Neural cell (in vitro differentiated cells): ENCODE measurements around a stretch of chr1.

DNA sequence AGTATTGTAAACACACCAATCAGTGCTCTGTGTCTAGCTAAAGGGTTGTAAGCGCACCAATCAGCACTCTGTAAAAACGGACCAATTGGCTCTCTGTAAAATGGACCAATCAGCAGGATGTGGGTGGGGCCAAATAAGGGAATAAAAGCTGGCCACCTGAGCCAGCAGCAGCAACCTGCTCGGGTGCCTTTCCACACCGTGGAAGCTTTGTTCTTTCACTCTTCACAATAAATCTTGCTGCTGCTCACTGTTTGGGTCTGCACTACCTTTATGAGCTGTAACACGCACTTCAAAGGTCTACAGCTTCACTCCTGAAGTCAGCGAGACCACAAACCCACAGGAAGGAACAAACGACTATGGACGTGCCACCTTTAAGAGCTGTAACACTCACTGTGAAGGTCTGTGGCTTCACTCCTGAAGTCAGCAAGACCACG is 30.2 kb upstream of the RCOR3 start:
- RAMPAGE, long total RNA: no peak

DNA sequence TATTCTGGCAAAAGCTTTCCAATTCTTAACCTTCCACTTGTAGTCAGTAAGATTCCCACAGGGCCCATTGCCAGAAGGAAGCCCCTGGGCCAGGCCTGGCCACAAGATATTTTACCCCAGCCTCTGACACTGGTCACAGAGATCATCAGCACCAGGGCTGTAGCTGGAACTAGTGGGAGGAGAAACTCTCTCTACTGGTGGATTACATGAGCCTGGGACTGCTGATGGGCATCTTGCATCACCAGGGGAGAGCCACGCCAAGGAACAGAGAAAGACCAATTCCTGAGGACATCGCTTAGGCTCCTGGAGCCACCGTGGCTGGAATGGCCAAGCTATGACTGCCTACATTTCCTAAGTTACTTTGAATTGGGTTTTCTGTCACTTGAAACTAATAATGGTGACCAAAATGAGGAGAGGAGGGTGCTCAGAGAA is 26.7 kb upstream of the RD3 start:
- RAMPAGE, long total RNA: no peak

DNA sequence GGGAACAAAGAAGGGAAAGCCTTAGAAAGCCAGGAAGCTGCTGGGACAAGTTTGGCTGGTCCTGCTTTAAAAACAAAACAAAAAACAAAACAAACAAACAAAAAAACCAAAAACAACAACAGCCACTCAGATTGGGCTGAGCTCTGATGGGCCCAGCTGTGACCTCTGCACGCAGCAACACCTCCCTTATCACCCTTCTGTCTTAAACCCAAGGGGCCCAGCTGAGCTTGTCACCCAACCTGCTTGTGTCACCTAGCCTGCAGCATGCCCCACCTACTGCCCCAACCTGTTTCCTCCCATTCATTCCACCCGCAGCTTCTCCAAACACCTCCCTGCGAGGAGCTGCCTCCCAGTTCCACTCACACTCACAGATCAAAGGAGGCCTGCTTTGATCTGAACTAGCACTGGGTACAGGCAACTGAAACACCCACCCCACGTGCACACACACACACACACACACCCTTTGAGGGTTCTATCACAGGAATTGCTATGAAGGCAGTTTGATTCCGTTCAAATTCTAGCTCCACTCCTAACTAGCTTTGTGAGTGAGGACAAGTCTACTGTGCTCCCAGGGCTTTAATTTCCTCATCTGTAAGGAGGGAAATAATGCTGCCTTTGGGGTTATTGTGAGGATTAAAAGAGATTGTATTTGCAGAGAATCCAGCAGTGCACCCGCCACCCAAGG is 36.9 kb downstream of the SLC30A1 start:
- RAMPAGE, long total RNA: no peak

- RAMPAGE, long total RNA: no peak
These were observed 8.2 kb downstream of the SLC30A1 start for GRCh38 chr1:211570680-211571192.

DNA sequence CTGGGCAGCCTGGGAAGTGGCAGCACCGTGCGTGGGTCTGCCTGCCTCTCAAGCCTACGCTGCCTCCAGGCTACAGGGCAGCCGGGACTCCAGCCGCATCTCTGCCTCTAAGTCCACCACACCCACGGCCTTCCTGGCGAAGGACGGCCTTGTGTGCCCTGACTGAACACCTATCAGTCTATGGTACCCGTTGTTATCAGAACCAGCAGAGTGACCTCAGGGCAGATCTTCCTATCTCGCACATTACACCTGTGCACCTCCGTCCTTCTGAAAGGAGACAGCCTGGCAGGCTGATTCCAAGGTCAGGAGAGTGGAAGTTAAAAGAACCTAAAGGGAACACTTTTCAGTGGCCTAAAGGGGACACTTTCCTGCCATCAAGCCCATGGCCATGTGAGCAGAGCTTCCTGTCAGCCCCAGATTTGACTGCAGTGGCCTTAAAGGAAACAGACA is 35.7 kb upstream of the SLC30A1 start:
- RAMPAGE, long total RNA: no peak

DNA sequence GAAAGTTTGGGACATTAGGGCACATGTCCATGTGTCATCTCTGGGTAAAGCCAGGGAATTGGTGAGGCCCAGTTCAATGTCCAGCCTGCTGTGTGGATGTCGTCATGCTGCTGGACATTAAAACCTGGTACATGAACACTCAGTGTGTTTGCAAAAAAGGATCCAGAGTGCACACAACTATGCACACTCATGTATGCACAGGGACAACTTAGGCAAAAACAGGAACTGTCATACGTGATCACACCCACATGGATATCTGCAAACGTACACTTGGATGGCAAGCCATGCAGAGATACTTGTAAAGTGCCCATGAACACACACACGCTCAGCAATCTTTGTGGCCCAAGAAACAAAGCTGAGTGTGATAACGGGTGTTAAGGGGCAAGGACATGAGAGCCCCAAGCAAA is 47.9 kb upstream of the NEK2 start:
- RAMPAGE, long total RNA: no peak

DNA sequence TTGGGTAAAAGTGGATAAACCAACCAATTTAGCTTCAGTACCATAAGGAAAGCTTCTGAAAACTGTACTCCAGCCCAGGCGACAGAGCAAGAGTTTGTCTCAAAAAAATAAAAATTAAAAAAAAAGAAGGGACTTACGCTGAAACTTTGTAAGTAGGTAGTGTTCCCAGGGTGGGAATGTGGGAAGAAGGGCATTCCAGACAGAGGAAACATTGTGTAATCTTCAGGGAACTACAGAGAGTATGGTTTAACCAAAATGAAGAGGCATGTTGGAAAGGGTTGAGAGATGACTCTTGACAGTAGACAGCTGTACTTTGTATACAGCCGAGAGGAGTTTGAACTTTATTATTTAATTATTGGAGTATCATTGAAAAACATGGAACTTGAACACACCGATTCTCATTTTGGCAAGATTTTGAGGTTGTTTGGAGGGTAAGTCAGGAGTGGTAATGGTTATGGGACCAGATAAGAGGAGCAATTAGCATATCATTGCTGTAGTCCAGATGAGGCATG is 43.1 kb downstream of the PPP2R5A start:
- RAMPAGE, long total RNA: no peak

DNA sequence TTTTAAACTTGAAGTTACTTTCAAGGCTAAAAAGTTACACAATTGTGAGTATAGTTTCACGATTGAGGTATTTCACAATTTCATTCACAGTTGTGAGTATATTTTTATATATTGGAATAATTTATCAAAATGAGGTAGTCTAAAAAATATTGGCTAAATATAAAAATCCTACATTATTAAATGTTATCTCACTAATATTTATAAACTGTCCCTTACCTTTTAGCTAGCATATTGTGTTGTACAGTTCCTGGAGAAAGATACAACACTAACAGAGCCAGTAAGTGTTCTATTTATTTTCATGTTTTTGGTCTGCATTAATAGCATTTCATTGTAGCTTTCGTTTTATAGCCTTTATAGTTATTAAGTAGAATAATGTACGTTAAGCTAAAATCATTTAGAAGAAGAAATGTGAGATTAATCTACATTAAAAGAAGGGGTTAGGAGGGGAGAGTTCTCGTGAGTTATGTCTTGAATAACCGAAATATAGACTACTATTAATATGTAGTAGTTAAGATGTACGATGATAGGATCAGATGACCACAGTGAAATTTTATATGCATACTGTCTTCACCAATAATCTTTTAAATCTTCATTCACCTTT is 63.9 kb downstream of the PPP2R5A start:
- RAMPAGE, long total RNA: no peak

- RAMPAGE, long total RNA: no peak
These were observed 61.5 kb downstream of the PACC1 start for GRCh38 chr1:212353163-212353657.

DNA sequence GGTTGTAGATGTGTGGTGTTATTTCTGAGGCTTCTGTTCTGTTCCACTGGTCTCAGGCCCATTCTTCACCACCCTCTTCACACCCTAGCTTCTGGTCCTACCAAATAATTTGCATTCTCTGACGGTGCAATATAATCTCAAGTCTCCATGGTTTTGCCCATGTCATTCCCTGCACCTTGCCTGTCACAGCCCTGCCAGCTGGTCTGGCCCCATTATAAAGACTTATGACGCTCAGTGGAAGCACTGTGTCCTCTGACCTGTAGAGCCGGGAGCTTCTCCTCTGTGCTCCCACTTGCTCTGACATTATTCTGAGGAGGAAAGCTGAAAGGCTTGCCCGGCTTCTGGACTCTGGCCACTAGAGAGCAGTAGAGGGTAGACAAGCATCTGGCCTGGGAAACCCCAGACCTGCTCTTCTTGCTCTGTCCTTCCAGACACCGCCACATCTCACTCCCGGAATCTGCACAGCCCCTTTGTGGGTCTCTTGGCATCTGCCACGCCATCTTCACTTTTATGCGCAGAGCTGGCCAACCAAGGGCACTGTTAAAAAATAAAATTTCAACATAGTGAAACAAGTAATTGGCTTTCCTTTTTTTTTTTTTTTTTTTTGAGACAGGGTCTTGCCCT is 44.4 kb downstream of the NENF start:
- RAMPAGE, long total RNA: no peak

DNA sequence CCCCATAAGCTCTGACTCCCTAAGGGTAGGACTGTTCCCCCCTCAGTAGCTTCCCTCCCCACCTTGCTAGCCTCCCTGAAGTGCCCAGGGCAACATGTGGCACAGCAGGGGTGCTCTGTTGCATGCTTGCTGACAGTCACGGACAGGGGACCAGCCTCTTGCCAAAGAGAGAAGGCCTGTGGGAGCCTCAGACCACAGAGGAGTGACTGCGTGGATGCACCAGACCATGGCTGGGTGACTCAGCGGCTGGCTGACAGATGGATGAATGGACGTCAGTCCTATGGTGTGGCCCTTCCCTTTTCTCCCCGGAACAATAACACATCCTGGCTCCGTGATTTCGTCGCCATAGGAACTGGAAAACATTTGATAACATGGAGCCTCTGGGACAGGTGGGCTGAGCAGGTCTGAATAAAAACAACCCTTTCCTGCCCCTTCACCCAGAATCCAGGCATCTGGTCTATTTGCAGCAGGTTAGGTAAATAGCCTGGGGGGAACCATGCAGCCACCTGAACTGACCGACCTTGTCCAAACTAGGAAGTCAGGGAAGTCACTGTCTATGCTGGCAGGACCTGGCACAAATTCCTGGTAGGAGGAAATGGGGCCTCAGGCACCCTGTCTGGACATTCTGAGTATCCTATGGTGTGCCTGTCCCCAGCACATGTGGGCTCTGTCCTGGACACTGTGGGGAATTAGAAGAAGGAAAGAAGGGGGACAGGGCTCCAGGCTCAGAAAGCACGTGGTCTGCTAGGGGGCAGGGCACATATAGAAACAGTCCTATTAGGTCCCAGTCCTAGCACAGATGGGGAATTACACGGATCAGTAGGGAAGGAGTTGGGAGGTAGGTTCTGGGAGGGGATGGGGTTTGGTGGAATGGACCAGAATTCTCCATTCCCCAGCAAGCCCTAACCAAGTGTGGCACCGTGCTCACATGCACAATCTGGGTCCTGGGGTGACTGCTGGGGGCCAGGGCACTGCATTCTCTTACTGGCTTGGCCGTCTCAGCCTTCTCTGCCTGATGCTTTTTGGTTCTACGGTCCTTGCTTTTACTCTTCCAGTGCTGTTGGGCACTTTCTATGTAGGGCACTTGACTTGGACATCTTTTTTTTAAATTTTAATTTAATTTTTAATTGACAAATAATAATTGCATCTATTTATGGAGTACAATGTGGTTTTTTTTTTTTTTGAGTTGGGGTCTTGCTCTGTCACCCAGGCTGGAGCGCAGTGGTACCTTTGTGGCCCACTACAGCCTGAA is 53.6 kb downstream of the NENF start:
- RAMPAGE, long total RNA: no peak

DNA sequence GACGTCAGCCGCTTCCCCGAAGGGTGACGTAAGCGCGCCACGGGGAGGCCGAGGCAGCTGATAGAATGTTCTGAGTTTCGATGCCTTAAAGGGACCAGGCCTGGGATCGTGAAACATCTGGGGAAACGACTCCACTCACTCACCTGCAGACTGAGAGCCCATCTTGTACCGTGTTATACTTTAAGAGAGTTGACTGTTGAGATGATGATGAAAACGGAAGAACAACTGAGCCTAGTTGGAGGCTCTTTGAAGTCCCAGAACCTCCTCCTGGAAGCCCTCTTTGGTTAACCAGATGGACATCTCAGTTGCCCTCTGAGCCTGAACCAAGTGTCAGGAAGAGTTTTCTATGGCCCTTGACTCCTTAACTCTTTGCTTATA is 49.5 kb upstream of the ATF3 start:
- RAMPAGE, long total RNA: no peak

GRCh38 chr1:212561326-212562041 is 47.1 kb upstream of the ATF3 start:
- RAMPAGE, long total RNA: no peak

DNA sequence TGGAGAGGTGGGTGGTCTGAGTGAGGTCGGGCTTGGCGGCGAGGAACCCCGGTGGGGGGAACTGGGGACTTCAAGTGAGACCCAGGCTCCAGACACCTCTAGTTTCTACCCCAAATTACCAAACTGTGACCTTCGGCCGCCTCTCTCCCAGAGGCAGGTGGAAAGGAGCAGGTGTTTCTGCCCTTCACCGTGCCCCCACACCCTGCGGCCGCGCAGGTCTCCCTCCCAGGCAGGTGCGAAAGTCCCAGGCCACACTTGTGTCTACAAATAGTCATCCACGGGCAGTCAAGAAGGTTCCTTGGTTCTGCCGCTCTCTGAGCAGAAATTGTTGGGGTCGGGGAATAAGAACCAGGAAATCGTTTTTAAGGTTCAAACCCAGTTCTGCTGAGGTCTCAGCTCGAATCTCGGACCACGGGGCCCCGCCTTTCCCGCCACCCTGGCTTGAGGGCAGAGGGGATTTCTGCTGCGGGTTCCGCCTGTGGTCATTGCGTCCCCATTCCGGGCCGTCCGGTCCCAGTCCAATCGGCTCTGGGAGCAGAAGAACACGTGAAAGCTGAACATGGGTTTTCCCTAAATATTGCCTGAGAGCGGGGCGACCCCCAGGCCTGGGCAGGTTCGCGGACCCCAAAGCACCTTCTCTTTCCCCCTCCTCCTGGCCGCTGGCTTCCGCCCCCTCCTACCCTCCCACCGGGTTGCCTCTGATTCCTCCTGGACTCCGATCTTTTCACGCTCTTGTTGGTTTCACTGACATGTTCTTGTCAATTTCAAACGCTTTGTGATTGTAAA is 1.2 kb upstream of the ATF3 start:
- RAMPAGE, long total RNA: no peak

GRCh38 chr1:212615300-212615640 is 6.7 kb downstream of the ATF3 start:
- RAMPAGE, long total RNA: no peak

DNA sequence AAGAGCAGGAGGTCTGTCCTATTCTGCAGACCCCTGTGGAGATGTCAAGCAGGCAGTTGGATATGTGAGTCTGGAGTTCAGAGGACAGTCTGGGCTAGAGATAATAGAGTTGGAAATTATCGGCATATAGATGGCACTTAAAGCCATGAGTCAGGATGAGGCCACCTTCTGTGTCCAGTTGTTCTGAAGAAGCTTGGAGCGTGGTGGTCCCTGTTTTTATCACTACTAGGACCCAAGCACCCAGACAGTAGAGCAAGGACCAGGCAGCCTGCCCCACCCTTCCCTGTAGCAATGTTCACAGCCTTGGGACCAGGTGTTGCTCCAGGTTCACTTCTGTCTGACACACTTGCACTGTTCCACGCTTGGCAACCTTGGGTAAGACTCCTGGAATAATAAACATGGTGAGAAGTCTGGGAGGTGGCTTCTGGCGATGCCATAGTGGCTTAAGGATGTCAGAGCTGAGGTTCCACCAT is 7.3 kb upstream of the GARIN4 start:
- RAMPAGE, long total RNA: no peak

DNA sequence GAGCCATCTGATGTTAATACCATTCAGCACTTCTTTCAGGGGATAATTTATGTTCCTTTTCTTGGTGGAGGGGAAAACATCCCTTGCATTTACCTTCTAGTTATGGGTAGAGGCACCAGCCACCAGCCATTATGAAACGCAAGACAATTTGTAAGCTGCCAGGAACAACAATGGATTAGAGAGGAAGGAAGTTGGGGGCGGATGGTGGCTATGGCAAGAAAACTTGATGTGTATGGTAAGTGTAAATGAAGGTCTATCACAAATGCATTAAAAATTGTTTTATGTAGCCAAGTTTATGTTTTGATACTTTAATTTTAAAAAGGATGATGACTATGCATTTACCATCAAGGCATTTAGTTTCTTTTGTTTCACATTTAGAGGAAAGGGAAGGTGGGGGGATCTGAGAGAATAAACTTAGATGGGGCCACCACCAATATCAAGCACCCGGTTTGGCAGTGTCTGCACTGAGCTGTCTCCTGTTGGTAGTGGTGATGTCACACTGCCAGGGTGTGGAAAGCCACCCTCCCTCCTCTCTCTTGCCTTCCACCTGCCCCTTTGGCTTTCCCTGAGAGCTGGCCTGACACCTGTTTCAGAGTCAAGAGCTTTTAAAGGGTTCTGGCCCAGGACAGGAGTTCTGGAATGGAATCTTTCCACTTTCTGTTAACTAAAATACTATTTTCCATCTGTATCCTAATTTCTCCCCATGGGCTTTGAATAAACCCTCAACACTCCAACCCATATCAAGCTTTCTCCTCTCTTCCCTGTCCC is 2.5 kb upstream of the GARIN4 start:
- RAMPAGE, long total RNA: no peak

- RAMPAGE, long total RNA: no peak
These were observed 29.0 kb downstream of the VASH2 start for GRCh38 chr1:212979204-212979846.

DNA sequence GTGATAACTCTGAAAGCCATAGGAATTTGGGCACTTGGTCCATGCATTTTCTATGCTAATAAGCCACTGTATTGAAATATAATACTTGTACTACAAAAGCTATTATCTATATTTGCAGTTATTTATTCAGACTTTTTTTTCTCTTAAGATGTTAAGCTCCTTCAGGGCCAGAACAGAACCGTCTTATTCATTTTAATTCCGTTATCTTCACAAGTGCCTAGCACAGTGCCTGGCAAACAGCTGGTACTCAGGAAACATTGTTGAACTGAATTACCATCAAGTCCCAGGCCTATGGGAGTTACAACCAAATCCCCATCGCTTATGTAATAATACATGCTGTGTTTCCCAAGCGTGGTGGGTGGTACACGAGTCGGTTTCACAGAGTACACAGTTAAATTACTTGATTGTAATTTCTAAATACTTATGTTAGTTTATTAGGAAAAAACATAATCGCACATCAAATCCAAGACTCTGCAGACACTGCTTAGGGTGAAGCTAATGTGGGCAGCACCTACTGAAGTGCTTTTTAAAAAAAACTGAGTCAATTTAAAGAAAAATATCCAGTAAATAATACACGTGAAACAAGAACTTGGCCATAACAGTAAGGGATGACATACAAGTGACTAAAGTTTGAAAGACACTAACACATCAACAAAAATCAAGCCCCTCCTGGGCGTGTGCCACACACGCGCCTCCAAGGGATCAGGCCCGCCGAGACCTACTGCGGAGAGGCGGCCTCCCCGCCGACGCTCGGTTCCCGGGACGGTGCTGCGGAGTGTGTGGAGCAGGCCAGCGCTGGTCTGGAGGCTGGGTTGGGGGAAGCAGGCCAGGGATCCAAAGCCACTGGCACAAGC is 936 bp downstream of the ANGEL2 start:
- RAMPAGE, long total RNA: no peak

DNA sequence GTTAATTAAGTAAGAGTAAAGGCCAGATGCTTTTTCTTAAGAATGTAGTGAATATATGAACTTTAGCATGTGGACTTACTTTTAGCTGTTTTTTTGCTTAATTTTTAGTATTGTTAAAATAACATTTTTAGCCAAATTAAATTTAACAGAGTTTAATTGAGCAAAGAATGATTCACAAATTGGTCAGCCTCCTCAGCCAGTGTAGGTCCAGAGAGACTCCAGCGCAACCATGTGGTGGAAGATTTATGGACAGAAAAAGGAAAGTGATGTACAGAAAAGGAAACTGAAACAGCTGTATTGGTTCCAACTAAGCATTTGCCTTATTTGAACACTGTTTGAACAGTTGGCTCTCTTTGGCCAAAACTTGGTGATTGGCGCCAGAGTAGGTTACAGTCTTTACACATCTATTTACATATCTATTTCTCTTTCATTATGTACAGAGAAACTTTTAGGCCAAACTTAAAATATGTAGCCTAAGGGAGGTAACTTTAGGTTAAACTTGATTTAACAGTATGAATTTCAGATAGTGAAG is 19.3 kb downstream of the RPS6KC1 start:
- RAMPAGE, long total RNA: no peak